RPMI7951 (cell line): ENCODE results near the genes ATF7IP and MGP.

DNA sequence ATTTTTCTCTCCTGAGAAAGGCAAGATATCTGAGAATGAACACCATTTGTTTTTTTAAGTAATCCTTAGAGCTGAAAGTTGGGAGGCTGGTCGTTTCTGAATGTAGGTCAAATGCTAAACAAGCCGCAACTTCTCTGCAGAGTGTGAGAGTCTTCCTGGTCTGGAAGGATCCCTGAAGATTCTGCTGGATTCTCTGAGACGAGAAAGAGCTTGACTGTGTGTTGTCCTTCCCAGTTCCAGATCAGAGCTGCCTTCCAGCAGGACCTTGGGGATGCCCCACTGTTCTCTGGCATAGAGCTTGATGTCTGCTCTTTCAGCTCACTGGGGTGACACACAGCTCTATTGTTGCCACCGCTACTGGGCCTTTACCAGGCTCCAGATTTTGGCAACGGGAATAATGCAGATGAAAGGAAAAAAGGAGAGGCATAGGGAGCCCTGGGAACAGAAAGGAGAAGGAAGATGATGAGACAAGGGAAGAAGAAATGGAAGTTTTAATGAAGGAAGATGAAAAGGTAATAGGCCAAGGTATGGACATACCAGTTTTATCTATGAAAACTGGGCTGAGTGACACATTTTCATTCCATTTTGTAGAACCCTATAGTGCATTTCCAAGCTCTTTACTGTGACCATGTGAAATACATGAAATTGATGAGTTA lies 608 bp downstream of the GSG1 start:
- RAMPAGE, long total RNA, result no peak

GRCh38 chr12:13114253-13114967 lies 10.9 kb upstream of the GSG1 start:
- RAMPAGE, long total RNA, result no peak

DNA sequence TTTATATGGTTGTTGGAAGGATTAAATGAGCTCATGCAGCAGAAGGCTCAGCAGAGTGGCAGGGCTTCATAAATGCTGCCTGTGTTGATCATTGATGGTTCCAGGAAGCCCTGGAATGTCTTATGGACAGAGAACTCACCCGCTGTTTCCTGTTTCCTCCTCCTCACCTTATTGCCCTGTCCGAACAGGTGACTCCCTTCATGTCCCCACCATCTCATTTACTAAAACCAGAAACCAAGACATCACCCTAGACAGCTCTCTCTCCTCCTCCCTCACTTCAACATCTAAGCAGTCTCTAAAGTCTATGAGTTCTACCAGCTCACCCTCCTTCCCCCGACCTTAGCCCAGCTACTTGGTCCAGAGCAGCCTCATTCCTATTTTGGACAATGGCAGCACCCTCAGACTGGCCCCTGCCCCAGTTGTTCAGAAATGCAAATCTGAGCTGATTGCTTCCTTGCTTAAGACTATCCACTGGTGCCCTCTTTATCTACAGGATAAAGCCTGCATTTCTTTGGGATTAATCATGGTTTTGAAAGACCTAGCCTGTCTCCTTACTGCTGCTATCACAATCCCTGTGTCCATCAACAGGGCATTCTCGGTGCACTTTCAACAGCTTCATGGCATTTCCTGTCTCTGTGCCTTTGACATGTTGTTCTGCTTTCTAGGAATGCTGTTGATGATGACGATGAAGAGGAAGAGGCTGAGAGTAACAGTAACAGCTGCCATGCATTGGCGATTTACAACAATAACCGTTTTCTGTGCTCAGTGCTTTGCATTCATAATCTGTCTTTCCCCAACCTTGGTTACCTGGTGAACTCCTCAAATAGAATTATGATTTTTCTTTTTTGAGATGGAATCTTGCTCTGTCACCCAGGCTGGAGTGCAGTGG lies 21.5 kb upstream of the GSG1 start:
- RAMPAGE, long total RNA, result no peak

DNA sequence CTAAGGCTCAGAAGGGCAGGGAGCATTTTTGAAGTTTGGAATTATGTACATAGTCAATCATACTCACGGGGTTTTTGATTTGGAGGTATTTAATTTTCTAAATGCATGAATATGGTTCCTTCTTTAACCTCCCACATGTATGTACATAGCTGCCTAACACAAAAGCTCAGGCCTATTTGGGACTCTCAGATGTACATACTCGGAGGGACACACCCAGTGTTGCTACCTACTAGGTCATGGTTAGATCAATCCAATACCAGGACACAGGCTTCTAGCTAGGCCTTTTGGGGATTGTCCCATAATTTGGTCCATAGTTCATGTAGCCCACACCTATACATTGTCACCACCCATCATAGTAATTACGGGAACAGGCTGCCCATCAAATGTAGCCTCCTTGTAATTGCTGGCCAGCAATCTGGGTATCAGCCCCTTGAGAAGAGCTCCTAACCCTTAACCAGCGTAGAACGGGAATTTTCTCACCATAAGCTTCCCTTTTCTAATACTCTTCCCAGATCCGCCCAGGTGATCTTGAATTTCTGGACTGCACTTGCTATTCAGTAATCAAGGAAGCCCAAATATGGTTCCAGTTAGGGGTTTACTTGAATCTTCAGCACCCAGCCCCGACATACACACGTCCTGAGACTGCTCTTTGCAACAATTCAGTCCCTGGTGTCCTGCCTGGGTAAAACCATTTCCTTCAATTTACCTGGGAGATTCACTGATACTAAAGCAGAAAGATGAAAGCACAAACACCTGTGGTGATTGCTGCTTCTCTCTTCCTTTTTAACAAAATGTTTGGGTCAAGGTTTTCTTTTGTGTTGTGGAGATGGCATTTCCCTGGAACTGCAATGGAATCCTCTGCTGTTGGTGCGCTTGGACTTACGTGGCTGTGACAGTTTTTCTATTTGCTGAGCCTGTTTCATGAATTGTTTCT lies 3.7 kb downstream of the EMP1 start:
- RAMPAGE, long total RNA, result no peak

- RAMPAGE, long total RNA, result no peak
Observed at GRCh38 chr12:13201381-13202417, 5.2 kb downstream of the EMP1 start.

DNA sequence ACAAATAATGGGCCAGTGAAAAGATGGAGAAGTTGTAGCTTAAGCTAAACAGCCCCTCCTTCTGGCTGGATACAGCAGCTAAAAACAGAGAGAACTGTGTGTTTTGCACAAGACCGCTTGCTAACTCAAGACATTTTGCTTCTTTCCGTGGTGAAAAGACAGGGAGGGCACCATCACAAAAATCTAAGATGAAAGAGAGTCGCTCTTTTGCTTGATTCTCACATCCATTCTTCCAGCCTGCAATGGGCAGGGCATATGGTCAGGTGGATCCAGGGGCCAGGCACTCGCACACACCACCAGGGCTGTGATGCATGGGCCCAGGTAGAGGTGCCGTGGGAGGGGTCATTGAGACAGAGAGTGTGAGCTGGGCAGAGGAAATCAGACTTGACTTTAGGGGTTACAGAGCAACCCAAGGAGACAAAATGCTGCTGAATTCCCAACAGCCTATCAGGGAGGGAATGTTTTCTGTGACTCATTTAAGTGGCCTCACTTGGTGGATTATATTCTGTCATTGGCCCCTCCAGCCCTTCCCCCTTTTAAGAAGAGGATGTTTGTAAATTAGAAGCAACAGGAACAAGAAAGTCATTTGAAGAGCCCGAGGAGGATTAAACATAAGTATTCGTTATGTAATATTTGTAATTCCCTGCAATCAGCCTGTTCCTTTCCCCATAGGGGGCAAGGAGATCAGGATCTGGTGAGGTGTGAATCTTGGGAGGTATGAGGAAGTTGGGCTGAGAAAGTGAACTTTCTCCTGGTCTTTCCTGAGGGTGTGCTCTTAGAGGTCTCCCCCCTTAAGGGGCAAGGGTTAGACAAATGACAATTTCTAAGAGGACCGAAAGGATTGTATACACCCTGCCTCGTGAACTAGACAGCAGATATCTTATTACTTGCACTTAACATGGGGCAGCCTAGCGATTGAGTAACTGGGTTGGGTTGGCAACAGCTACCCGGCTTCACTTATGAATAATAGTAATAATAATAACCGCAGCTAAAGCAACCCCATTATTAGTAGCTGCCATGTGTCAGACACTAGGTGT lies 12.4 kb downstream of the EMP1 start:
- RAMPAGE, long total RNA, result no peak

- RAMPAGE, long total RNA, result no peak
Observed at GRCh38 chr12:13214216-13214489, 17.6 kb downstream of the EMP1 start.

GRCh38 chr12:13222221-13222753 lies 25.8 kb downstream of the EMP1 start:
- RAMPAGE, long total RNA, result no peak

DNA sequence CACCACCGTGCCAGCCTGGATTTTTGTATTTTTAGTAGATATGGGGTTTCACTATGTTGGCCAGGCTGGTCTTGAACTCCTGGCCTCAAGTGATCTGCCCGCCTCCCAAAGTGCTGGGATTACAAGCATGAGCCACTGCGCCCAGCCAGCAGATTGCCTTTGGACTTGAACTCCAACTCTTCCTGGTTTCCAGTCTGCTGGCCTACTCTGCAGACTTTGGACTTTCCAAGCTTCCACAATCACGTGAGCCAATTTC lies 54.9 kb downstream of the EMP1 start:
- RAMPAGE, long total RNA, result no peak

- RAMPAGE, long total RNA, result no peak
Observed at GRCh38 chr12:13741417-13741616, 240.1 kb downstream of the GRIN2B start.

DNA sequence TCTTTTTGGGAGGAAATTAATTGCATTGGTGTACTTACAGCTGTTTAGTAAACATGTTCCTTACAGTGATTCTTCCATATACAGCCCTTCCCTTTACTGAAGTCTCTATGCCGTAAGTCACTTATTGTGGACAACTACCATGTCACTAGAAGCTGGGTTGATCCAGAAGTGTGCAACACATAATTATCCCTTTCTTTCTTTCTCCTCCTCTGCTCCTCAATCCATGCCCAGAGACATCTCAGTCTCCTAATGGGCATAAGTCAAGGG lies 20.0 kb upstream of the GRIN2B start:
- RAMPAGE, long total RNA, result no peak

- RAMPAGE, long total RNA, result no peak
Observed at GRCh38 chr12:14207795-14208653, 157.5 kb upstream of the ATF7IP start.

DNA sequence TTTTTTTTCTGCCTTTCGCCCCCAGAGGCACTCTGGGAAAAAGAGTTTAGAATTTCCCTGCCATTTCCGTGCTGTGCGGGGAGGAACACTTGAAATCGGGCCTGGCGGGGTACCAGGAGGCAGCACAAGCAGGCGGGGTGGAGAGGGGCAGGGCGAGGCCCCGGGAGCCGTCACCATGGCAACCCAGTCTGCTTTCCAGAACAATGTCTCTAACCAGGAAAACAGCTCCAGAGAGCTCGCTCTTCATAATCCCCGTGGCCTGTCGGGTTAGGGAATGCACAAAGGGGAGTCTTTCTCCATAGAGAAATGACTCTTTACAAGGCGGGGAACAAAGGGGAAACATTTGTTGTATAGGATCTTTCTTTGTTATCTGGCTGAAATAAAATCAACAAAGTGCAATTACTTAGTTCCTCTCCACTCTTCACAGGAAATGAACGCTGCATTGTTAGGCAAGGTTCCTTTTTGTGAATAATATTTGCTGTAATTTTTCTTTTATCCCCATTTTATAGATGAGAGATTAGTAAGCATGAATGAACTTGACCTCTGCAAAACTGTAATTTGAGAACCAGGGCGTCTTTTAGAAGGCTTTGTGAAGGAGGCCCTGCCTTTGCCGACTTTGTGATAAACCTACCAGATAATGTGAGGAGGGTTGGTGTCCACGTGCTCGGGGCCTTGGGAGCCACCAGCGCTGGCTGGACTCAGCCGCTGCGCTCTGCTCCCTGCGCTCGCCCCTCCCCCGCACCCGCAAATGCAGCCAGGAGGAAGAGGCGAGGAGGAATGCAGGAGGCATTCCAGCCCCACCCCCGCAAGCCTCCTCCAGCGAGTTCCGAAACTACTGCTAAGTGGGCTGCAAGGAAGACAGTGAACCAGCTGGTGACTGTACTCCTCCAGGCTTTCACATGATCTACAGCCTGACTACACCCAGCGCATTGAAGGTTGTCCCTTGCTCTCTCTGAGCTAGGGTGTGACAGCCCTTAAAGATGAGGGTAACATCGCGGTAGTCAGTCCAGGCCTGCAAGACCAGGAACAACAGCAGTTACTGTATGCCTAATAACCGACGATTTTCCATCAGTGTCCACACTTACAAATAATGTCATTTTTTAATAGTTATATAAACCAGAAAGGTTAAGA lies 105.1 kb upstream of the ATF7IP start:
- RAMPAGE, long total RNA, result no peak

DNA sequence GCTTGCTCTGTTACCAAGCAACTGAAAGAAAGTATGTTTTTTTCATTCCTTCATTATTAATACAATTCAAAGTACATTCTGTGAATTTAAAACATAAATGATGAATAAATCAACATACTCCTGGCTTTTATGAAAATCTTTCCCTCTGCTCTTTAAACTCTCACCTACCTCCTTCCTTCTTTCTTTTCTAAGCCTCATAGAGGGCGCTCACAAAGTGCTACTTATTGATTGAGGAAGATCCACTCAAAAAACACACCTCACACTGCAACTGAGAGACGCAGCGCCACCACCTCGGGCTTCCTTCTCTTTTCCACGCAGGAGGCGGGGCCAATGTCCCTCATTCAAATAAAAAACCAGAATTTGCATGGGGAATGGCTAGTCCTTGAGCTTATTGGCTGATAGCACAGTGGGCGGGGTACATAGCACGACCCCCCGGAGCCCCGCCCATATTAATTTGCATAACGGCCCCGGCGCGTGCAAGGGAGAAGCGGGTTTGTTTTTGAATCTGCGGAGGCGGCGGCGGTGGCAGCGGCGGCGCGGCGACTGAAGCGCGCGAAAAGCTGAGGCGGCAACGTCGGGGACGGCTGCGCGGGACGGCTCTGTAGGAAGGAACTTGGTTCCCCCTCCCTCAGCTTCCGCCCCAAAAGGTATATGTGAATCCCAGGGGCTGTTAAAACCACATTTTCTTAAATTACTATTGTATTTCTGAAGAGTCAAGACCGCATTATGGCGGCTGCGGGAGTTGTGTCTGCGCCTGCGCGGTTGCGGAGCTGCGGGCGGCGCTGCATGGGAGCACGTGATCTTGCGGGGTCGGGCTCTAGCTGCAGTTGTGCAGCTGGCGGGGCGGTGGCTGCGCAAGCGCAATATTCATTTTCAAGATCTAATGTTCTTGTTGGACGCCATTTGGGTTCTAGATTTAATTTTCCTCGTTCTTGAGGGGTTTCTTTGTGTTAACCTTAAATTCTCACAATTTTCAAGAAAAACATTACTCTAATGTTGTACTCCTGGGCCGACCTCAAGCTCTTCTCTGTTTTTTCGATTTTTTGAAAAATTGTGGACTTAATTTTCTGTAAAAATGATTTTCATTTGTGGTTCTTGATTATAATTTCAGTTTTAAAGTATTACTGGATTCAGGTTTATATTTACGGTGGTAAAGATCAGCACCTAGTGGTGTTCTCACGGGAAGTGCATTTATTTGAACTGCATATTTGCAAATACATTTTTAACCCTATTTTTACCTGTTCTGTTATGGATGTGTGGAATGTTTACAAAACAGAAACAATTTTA lies at the start of gene ATF7IP:
TSS of gene ATF7IP (plus strand) at position 502 of the 1,287 bp plus-strand sequence.
- RAMPAGE, long total RNA, result no peak

GRCh38 chr12:14460430-14461280 lies 95.2 kb downstream of the ATF7IP start:
- RAMPAGE, long total RNA, result no peak

DNA sequence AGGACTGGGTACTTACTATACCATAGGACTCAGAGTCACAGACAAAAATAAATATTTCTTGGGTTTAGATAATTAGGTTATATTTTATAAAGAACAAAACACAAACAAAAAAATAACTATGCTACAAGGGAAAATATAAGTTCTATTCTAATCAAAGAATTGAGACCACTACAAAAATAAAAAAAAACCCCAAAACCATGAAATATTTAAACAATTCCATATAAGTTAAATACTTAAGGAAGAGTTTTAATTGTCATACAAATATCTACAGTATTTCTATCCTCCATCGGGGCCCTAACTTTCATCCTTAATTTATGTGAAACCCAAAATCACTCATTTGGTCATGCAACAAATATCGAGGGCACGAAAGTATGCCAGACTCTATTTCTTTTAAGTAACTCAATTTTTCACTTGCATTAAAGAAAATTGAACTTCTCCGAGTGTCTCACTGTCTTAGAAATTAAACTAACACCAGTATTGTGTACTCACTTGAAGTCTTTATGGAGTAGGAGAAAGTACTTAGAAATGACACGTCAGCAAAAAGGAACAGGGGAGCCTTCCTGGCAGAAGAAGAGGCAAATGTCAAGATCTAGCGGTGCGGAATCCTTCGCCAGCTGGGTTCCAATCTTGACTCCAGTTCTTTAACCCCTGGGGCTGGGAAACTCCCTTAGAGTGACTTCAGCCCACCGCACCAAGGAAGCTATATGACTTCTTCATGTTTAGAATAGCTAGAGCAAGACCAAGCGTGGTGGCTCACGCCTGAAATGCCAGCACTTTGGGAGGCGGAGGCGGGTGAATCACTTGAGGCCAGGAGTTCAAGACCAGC lies 2.3 kb downstream of the H4C16 start:
- RAMPAGE, long total RNA, result no peak

DNA sequence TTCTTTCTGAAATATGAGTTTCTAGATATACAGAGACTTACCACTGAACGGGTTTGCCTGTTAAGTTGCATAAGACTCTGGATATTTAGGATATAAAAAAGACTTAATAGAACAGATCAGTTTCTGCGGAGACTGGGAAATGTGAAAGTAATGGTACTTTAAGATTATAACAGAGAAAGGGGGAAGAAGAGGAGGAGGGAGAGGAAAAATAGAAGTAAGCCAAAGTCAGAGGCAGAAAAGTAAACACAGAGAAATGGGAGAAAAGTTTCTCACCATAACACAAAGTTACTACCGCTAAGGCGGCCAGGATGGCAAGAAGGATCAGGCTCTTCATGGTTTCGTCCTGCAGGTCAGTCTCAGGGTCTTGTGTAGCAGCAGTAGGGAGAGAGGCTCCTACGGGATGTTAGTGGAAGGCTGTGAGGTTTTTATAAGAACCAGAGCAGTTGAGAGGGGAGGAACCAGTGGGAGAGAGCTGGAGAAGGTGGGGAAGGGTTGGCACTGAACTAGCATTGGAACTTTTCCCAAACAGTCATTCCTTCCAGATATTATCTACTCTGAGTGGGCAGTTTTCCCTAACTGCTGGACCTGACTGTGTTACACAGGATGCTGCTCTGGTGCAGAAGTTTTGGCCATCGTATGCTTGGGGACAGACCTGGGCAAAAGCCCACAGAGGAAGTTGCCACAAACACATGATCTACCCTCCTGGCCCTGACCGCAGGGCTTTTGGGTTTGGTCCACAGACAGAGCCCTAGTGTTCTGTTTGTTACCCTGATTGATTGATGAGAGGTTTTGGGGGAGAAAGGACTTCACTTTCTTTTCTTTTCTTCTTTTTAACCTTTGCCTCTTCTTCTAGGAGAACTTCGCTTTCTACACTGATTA lies at the start of gene MGP:
TSS of gene MGP (minus strand) at position 397 of the 879 bp plus-strand sequence.
- RAMPAGE, long total RNA, result no peak

- RAMPAGE, long total RNA, result no peak
Observed at GRCh38 chr12:14921075-14921710, 17.1 kb downstream of the ERP27 start.

- RAMPAGE, long total RNA, result no peak
Observed at GRCh38 chr12:14959804-14960368, 1.5 kb downstream of the ARHGDIB start.

- RAMPAGE, long total RNA, result no peak
Observed at GRCh38 chr12:14962180-14962698, 838 bp upstream of the ARHGDIB start.